Mucosa of descending colon (tissue), 1 donor: ENCODE measurements around the genes ZSWIM6 and IPO11.

- PRO-cap = no peak
Measured at GRCh38 chr5:59357549-59358115, 535.9 kb downstream of the PDE4D start.

DNA sequence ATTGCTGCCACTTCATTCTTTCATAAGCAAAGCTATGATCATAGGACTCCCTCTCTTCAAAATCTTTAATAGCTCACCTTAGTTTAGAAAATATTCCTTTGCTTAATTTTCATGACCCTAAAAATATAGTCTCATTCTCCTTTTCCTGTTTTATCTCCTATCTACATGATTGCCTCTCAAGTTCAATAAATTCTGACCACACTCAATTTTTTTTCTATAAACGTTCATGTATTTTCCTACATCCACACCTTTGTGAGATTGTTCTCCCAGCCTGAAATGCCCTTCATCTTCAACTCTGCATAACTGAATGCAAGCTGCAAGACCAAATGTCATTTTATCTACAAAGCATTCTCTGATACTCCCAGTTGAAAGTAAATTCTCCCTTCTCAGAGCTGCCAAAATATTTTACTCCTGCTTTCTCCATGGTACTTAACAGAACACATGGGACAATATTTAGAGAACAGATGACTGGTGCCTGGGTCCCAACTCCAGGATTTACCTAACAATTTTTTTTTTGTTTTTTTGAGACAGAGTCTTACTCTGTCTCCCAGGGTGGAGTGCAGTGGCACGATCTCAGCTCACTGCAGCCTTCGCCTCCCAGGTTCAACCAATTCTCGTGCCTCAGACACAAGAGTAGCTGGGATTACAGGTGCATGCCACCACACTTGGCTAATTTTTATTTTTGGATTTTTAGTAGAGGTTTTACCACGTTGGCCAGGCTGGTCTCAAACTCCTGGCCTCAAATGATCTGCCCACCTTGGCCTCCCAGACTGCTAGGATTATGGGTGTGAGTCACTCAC lies 475.2 kb downstream of the PDE4D start:
- PRO-cap = no peak

DNA sequence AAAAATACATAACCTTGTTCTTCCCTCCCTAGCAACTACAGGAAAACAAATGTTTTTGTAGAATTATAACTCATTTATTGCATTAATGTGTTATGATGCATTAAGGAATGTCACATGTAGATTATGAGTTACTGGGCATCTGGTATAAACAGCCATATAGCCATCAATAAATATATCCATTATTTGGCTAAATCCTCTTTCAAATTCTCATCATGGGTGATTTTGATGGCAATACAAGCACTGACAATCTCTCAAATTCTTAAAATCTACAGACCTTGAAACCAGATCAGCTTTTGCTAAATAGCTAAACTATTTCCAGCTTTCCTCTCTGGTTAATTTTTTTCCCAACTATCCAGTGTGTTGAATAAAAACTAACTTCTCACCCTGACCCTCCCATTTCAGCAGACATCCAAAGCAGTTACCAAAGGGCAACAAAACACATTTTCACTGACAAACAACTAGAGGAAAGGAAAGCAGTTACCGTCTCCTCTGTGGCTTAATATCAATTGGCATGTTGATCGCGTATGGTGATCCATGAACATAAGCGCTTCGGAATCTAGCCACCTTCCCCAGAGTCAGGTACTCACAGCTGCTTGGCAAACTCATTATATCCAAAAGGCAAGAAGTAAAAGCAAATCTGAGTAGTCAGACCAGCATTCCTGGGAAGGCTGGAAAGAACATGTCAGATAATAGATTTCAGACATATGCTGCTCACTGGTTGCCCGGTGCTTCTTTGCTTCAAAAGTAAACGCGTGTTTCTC lies 463.5 kb downstream of the PDE4D start:
- PRO-cap = no peak

DNA sequence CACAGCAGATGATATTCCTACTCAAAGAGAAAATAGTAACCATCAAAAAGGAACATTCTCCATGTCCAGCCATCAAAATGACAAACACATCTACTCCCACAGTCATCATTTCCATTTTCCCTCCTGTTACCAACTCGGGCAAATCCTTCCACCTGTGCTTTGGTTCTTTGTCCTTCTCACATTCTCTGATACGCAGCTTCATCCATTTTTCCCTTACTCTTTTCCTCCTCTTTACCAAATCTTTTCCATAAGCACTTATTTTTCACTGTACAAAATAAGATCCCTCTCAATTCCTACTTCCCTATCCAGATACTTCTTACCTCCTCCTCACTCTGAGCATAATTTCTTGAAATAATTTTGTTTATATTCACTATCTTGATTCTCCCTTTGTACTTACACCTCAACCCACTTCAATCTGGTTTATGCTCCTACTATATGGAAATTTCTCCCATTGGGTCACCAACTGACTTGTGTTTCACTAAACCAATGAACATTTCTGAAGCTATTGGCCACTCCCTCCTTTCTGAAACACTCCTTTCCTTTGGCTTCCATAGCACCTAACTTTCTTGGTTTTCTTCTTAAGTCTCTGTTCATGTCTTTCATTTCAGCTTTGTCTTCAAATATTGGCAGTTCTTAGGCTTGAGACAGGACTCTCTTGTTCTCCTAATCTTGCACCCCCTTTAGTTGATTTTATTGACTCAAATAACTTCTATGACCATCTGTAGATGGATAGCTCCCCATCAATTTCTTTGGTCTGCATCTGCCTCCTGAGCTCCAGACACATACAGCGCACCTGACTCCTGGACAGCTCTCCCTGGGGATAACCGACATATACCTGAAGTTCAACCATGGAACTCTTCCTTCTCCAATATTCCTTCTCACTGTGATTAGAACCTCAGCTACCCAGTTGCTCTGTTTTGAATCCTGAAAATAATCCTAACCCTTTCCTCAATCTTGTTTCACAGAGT lies 442.6 kb downstream of the PDE4D start:
- PRO-cap = no peak

- PRO-cap = no peak
Measured at GRCh38 chr5:59591104-59591660, 302.3 kb downstream of the PDE4D start.

DNA sequence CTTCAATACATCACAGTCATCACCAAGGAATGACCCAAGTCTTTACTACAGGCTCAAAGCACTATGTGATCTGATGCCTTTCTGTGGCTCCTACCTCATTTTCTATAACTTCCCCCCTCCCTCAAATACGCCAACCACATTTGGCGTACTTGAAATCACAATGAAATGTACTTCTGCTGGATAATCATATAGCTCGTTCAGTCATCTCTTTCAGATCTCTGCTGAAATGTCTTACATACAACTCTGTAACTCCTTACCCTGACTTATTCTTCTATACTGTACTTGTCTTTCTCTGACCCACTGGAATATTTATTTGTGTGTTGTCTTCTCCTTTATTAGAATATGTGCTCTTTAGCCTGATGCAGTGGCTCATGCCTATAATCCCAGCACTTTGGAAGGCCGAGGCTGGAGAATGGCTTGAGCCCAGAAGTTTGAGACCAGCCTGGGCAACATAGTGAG lies 143.2 kb downstream of the PDE4D start:
- PRO-cap = no peak

GRCh38 chr5:59789861-59790308 lies 103.6 kb downstream of the PDE4D start:
- PRO-cap = no peak

DNA sequence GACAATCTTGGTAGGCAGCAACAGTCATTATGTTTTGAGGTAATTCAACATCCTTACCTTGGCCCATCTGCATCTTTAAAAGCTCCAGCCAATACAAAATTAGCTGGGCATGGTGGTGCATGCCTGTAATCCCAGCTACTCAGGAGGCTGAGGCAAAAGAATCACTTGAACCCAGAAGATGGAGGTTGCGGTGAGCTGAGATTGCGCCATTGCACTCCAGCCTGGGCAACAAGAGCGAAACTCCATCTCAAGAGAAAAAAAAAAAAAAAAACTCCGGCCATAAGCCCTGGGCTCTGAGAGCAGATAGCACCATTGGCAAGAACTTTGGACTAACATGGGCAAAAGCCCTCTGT lies 65.2 kb downstream of the DEPDC1B start:
- PRO-cap = no peak

- PRO-cap = no peak
Measured at GRCh38 chr5:61329742-61330200, 2.3 kb upstream of the ZSWIM6 start.

DNA sequence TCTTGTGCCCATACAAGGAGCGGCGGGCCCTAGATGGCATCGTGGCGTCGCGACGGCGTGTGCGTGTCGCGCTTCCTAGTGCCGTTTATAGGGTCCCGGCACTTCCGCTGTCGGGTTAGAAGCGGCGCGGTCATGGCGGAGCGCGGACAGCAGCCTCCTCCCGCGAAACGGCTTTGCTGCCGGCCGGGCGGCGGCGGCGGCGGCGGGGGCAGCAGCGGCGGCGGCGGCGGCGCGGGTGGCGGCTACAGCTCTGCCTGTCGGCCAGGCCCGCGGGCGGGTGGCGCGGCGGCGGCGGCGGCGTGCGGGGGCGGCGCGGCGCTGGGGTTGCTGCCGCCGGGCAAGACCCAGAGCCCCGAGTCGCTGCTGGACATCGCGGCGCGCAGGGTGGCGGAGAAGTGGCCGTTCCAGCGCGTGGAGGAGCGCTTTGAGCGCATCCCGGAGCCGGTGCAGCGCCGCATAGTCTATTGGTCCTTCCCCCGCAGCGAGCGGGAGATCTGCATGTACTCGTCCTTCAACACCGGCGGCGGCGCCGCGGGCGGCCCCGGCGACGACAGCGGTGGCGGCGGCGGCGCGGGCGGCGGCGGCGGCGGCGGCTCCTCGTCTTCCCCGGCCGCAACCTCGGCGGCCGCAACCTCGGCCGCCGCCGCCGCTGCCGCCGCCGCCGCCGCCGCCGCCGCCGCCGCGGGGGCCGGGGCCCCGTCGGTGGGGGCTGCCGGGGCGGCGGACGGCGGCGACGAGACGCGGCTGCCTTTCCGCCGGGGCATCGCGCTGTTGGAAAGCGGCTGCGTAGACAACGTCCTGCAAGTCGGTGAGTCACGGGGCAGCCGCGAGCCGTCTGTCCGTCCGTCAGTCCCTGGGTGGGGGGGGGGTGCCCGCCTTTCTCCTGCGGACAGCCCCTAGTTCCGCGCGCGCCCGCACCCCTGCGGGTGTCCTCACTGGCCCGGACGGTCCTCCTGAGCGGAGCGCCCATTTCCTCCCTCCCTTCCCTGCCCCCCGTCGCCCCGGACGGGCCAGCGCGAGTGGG lies at the start of gene ZSWIM6:
Gene ZSWIM6, plus strand, starts transcription at position 118 of the 1,024 bp plus-strand sequence.
- PRO-cap = bidirectional peak, plus-strand start at position 118 of the sequence, minus-strand start outside the sequence; bidirectional peak, plus-strand start at position 907 of the sequence, minus-strand start at position 773 of the sequence

- PRO-cap = no peak
Measured at GRCh38 chr5:61626966-61627187, 294.8 kb downstream of the ZSWIM6 start.

- PRO-cap = no peak
Measured at GRCh38 chr5:62268021-62268368, 38.0 kb upstream of the KIF2A start.

GRCh38 chr5:62387691-62388987 lies 15.6 kb downstream of the DIMT1 start:
- PRO-cap = no peak

GRCh38 chr5:62412303-62413358 lies at the start of gene IPO11:
TSS of gene IPO11 (plus strand) at chr5:62412763.
- PRO-cap = bidirectional peak, plus-strand start at chr5:62412746, minus-strand start at chr5:62412547

DNA sequence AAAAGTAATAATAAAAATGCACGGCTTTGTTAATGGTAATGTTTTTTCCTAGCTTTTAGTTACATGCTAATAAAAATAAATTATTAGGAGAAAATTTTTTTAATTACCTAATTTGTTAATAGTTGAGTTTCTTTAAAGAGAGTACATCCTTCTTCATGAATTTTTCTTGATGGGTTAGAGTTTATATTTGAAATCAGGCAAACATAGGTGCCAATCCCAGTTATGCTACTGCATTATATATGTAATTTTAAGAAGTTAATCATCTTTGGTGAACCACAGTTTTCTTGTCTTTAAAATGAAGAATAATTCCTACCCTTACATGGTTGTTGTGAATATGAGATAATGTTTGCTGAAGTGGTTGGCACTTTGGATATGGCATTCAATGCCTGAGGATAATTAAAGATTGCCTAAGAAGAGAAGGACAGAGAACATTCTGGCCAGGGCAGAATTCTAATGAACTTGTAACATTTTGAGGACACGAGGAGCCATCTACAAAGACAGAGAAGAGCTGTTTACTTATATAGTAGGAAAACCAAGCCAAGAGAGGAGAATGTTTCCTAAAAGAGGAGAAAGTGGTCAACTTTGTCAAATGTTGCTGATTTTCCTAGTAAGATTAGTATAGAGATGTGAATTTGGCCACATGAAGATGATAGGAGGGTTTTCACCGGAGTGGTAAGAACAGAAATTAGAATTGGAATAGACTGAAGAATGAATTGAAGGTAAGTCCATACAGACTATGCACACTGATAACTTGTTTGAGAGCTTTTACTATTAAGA lies 50.8 kb upstream of the LRRC70 start:
- PRO-cap = no peak

GRCh38 chr5:64804202-64804401 lies 35.4 kb downstream of the CWC27 start:
- PRO-cap = no peak

DNA sequence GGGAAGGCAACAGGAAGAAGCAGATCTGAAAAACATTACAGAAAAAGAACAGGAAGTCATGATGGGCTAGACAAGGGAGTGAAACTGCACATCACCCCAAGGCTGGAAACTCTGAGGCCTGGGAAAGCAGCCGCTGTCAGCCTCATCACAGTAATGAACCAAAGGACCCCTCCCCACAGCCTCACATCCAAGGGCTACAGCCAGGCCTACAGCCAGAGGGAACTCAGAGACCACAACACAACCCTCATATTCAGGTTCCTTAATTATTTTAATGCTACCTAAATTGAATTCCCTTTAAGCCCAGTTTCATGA lies 258.5 kb downstream of the CWC27 start:
- PRO-cap = no peak

- PRO-cap = no peak
Measured at GRCh38 chr5:65830448-65831431, 95.6 kb upstream of the ERBIN start.

- PRO-cap = unidirectional peak, plus-strand start at chr5:65924983; bidirectional peak, plus-strand start at chr5:65925293, minus-strand start at chr5:65925261
Measured at GRCh38 chr5:65924596-65925462, 1.5 kb upstream of the ERBIN start.

DNA sequence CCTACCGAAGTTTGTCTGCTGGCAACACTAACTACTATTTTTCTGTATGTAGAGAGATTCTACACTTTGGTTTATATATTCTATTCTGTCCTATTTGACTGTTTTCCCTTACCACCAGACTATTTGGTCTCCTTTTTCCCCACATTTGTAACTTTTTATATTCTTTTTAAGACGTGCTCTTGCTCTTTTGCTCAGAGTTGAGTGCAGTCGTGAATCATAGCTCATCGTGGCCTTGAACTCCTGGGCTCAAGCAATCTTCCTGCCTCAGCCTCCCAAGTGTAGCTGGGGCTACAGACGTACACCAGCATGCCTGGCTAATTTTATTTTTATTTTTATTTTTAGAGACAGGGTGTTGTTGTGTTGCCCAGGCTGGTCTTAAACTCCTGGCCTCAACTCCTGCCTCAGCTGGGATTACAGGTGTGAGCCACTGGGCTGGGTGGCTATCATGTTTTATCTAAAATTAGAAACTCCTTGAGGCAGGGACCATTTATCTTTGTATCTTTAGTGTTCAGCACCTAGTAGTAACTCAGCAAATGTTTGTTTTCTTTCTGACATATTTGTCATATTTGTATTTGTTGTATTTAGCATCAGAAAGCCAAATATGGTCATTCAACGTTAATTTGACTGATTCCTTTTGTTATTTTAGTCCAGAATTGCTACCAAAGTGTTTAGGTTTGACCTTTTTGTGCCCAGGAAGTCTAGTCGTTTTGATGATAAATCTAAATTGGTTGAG lies 44.2 kb downstream of the ERBIN start:
- PRO-cap = no peak